Bile duct (tissue), 1 donor: ENCODE measurements around the genes ABCC2 and LZTS2.

DNA sequence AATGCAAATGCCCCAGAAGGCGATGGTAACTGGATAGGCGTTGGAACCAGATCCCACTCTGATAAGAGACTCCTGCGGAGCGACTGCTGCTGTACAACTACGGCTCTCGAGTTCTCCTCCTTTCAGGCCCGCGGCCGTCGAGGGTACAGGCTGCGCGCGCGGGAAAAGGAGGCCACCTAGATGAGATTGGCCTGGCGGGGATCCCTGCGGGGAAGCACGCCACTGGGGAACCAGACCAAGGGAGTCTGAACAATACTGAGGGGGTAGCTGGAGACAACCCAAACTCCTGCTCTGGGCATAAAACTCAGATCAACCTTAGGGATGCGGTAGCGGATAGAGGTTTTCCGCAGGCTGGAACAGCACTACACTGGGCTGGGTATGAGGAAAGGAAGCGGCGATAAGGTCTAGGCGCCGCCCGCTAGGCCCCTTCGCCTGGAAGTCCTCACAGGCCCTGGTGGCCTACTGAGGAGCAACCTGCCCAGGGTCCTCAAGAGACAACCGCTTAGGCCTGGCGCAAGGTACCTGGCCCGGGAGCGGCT is 2.8 kb upstream of the NKX2-3 start:
- PRO-cap, result no peak

DNA sequence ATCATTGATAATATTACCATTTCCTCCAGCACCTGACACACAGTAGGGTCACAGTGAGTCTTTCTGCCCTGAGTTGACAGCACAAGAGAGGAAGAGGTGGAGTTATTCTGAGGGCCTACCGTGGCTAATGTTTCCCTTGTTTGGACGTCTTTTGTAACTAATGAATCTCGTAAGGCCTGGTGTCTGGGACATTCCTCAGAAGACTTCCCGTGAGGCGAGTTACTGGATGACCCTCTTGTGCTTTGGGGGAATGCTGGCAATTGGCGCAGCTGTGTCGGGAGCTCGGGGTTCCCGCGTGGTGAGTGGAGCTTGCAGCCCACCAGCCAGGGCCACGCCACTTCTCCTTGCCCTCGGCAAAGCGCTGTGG is 36.1 kb downstream of the SLC25A28 start:
- PRO-cap, result unidirectional peak, plus-strand start at position 256 of the sequence

DNA sequence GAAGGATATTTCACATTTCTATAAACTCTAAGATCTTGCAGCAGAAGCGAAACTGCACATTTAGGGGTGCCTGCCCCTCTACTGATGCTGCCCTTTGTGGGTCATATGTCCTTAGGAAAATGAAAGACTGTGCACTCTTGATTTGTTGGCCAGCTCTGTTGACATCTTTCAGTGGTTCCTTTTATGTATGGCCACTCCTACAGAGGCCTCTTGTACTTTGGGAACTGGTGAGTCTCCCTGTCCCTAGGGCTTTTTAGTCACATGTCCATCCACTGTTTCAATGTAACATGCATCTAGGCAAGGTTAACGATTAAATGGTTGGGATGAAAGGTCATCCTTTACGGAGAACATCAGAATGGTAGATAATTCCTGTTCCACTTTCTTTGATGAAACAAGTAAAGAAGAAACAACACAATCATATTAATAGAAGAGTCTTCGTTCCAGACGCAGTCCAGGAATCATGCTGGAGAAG is at the start of gene ABCC2:
Gene ABCC2, plus strand, starts transcription at position 256 of the 472 bp plus-strand sequence.
- PRO-cap, result bidirectional peak, plus-strand start at position 306 of the sequence, minus-strand start at position 157 of the sequence

- PRO-cap, result no peak
Observed at GRCh38 chr10:99908805-99909241, 100.9 kb downstream of the DNMBP start.

DNA sequence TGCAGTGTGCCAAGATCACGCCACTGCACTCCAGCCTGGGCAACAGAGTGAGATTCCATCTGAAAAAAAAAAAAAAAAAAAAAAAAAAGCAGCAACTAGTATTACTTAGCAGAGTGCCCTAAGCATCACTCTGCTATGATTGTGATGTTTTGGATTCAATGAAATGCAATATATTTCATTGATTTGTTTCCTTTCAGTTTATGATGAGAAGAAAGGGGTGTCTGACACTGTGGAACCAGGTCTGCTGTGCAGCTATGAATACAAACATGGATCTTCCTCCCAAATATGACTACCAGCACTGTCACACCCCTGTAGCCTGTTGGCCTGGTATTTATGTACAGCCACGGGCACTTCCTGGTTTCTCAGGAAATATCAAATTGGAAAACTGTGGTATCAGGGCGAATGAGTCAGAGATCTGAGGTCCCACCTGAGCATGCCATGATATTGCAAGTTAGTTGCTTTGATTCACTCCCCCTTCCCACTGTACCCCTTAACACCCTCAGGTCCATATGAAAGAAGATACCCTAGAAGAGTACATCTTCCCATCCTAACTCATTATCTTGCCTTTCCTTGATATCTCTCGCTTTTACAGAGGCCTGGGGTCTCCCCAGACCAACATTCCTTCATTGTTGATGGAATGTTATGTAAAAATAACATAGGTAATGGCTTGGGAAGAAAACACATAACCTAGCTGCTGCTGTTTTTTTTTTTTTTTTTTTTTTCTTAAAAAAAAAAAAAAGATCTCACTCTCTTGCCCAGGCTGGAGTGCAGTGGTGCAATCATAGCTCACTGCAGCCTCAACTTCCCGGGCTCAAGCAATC is 87.7 kb downstream of the DNMBP start:
- PRO-cap, result no peak

GRCh38 chr10:99927702-99928288 is 82.0 kb downstream of the DNMBP start:
- PRO-cap, result bidirectional peak, plus-strand start at chr10:99927950, minus-strand start at chr10:99927832

GRCh38 chr10:99956923-99957308 is 52.8 kb downstream of the DNMBP start:
- PRO-cap, result no peak

DNA sequence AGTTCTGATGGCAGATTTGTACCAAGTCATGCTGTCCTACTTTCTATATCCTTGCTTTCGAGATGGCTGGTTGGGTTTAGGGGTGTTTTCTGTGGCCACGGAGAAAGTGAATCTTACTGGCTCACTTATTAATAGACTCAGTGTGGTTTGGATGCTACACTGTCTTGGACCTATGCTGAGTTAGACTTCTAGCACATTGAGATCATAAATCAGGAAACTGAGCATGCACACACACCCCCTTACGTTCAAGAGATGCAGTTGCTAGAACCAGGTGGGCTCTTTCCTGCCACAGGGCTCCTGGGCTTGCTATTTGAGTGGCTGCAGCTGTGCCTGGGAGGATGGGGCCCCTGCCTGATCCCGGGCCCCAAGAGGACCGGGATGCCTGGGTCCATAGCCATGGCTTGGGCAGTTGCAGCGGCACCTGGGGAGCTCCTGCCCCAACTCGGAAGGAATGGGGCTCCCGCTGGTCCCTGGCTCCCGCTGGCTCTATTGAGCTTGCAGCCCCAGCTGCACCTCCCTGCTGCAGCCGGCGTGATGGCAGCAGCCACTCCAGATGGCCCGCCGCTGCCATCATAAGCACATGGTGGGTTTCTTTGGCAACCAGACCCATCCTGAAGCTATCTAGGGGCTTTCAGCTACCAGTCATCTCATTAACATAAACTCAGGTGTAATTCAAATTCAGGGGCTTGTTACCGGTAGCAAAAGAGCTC is 11.0 kb upstream of the DNMBP start:
- PRO-cap, result no peak

- PRO-cap, result no peak
Observed at GRCh38 chr10:100236931-100237568, 7.7 kb upstream of the CHUK start.

DNA sequence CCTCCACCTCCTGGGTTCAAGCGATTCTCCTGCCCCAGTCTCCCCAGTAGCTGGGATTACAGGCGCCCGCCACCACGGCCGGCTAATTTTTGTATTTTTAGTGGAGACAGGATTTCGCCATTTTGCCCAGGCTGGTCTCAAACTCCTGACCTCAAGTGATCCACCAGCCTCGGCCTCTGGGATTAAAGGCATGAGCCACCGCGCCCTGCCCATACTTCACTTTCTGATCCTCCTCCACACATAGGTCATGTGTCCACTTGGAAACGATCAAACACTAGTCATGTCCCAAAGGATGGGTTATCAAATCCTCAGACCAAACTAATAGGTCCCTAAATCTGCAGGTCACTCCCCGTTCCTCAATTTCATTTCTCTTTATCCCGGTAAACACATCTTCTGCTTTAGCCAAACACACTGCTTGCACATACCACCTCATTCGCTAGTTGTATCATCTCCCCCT is 1.1 kb downstream of the BLOC1S2 start:
- PRO-cap, result no peak

DNA sequence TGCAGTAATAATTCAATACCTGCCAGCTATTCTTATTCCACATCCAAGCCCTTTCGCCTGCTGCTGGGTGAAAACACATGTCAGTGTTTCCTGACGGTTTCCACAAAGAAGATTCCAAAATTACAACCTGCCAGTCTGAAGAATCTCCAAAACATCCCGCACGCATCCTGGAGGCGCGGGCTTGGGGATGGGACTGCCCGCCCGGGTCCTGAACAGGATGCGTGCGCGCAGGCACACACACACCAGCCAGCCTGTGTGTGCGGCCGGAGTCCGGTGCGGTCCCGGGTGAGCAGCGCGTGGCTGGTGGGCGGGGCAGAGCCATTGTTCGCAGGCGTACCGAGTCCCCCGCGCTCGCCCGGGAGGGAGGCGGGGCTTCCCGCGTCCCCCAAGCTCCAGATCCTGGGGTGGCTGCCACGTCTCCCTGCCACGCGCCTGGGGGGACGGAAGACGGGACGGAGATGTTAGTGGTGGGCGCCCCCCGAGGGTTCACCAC is 718 bp upstream of the SCD start:
- PRO-cap, result bidirectional peak, plus-strand start at position 321 of the sequence, minus-strand start at position 253 of the sequence

DNA sequence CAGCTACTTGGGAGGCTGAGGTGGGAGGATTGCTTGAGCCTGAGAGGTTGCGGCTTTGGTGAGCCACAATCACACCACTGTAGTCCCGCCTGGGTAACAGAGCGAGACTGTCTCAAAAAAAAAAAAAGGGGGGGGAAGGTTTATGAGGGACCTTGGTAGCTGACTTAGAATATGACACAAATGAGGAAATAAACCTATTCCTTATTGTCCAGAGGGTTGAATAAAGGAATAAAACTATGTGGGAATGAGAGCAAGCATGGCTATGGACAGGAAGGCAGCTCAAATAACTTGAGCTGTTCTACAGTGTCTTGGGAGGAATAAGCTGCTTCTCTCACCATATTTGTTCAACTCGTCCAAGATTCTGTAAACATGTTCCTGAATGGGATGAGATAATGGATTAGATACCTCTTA is 30.9 kb downstream of the SCD start:
- PRO-cap, result no peak

- PRO-cap, result no peak
Observed at GRCh38 chr10:100561833-100562633, 26.3 kb downstream of the HIF1AN start.

- PRO-cap, result no peak
Observed at GRCh38 chr10:100569616-100570106, 33.9 kb downstream of the HIF1AN start.

- PRO-cap, result no peak
Observed at GRCh38 chr10:100737195-100738140, 7.9 kb upstream of the PAX2 start.

DNA sequence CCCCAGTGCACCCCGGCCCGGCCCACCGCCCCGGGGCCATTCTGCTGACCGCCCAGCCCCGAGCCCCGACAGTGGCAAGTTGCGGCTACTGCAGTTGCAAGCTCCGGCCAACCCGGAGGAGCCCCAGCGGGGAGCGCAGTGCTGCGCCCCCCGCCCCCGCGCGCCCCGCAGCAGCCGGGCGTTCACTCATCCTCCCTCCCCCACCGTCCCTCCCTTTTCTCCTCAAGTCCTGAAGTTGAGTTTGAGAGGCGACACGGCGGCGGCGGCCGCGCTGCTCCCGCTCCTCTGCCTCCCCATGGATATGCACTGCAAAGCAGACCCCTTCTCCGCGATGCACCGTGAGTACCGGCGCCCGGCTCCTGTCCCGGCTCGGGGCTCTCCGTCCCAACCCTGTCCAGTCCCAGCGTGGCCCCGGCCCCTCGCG is 596 bp downstream of the PAX2 start:
- PRO-cap, result no peak

DNA sequence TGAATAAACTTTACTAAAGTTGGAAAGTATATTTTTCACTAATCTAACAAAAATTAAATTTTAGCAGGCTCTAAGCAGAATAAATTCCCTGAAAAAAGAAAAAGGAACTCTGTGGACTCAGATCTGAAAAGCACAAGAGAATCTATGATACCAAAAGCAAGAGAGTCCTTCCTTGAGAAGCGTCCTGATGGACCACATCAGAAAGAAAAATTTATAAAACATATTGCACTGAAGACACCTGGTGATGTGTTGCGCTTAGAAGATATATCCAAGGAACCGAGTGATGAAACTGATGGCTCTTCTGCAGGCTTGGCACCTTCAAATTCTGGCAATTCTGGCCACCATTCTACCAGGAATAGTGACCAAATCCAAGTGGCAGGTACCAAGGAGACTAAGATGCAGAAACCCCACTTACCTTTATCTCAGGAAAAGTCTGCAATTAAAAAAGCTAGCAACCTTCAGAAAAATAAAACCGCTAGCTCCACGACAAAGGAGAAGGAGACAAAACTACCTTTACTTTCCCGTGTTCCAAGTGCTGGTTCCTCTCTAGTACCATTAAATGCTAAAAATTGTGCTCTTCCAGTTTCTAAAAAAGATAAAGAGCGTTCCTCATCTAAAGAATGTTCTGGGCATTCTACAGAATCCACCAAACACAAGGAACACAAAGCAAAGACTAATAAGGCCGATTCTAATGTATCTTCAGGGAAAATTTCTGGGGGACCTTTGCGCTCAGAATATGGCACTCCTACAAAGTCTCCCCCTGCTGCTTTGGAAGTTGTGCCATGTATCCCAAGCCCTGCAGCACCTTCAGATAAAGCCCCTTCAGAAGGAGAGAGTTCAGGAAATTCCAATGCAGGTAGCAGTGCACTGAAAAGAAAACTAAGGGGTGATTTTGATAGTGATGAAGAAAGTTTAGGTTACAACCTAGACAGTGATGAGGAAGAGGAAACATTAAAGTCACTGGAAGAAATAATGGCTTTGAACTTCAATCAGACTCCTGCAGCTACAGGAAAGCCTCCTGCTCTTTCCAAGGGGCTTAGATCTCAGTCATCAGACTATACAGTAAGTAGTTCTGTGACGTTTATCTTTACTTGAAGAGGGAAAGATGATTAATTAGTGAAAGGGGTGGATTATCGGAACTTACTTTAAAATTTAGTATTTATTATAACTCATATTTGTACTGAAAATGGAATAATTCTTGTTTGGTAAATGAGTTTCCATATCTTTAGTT is 11.6 kb downstream of the SLF2 start:
- PRO-cap, result no peak

- PRO-cap, result no peak
Observed at GRCh38 chr10:100971116-100971892, 2.0 kb downstream of the SEMA4G start.

DNA sequence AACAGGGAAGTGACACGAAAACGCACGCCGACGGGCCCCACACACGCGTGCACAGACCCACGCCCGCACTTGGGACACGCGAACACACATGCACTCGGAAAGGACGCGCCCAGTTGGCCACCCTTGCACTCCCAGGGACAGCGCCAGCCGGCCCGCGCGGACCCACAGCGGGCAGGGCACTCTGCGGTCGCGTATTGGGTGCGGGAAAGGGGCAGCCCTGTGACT is 2.3 kb upstream of the LZTS2 start:
- PRO-cap, result bidirectional peak, plus-strand start outside the sequence, minus-strand start at position 196 of the sequence

DNA sequence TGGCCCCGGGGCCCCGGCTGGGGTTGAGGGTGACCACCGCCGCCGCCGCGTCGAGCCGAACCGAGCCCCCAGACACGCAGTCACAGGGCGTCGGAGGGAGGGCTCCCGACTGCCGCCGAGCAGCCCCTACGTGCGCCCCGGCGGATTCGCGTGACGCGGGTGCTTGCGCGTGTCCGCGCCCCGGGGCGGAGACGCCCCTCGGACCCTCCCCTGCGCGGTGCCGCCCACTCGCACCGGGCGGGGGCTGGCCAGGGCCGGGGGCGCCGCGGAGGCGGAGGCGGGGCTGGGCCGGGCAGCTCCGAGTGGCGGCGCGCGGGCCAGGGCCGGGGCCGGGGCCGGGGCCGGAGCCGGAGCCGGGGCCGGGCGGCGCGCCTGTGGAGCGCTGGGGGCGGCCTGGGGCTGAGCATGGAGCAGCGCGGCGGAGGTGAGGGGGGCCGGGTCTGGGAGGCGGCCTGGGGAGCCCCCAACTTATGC is at the start of gene LZTS2:
Gene LZTS2, plus strand, starts transcription at position 280 of the 474 bp plus-strand sequence.
- PRO-cap, result bidirectional peak, plus-strand start at position 301 of the sequence, minus-strand start at position 148 of the sequence